Monocyte (primary cell): ENCODE results near the genes NR2E3, TMEM202 and NEO1.

DNA sequence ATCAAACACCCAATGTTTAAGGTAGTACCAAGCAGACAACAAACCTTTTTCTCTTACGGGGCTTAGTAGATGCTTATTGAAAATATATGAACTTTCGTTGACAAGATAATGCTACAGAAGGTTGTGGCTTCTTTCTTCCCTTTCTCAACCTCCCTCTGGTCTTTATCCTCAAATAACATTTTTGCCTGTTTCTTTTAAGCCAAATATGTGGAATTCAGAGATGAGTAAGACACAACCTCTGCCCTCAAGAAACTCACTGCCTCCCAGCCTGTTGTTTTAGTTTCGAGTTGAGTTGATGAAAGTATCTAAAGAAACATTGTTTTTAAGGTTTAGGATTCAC, 218.5 kb downstream of the THSD4 start:
- PRO-cap, 2 experiments, result no peak in any of the 2 experiments

DNA sequence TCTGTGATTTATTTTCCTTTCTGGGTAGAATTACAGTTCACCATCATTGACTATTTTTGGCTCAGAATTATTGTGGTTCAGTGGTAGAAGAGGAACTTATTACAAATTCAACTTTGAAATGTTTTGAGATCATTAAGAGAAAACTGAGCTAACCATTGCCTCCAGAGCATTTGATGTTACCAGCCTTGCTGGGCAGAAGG, 325.1 kb upstream of the NR2E3 start:
- PRO-cap, 2 experiments, result no peak in any of the 2 experiments

- PRO-cap, 2 experiments, result no peak in any of the 2 experiments
Observed at GRCh38 chr15:71501713-71502079, 308.7 kb upstream of the NR2E3 start.

- PRO-cap, 2 experiments, result no peak in any of the 2 experiments
Observed at GRCh38 chr15:71515600-71516199, 294.7 kb upstream of the NR2E3 start.

- PRO-cap, 2 experiments, result no peak in any of the 2 experiments
Observed at GRCh38 chr15:71530027-71530411, 280.3 kb upstream of the NR2E3 start.

DNA sequence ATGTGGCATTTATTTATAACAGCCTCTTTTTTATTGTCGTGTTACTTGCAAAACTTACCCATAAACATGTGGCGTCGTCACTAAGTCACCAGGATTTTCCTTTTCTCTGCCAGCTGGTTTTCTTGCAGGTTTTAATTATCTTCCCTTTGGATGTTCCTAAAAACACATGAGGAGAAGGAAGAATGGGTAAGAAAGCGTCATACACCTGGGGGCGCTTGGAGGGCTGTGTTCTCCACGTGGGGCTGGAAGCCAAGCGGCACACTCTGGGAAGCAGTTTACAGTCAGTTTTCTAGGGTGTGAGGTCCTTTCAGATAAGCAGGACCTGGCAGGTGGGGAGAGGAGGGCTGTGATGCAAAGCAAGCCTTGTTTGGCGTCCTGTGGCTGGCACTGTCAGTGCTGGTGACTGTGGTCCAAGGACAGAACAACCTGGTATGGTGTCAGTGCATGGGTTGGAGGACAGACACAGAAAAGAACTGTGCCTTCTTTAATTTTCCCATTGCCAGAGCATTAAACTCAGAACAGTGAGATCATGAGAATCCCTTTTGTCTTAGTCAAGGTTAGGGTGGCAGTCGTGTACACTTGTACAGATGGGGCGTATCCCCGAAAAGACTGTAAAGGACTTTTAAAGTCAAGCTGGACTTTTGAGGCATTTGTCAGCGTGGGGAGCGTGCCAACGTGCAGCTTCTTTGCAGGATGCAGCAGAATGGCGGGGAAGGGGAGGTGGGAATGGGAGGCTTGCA, 260.6 kb upstream of the NR2E3 start:
- PRO-cap, 2 experiments, result no peak in any of the 2 experiments

DNA sequence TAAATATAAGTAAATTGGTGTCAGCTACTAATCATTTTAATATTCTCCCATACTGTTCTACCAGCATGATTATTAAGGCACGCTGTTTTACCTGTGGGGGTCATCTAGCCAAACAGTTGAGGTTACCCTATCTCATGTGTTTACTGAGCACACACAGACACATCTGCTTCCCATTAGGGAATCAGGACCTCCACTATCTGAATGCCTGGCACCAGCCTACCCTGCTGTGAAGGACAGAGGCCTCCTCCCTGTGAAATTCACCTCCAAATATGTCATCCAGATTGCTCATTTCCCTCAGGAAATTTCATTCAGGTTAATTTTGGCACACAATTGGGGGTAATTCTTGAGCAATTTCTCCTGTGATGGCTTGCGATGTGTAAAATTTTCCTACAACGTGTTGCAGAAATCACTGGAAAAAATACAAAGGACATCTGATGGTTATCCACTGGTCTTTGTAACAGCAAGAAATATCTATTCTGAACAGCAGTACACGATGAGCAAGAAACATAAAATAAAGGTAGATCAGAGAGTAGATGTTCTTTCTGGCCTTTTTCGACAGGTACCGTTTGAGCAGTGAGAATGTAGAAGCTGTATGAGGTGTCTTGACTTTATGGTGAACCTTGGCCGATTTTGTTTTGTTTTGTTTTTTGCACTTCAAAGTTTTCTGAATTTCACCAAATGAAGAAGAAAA, 155.5 kb upstream of the NR2E3 start:
- PRO-cap, 2 experiments, result no peak in any of the 2 experiments

DNA sequence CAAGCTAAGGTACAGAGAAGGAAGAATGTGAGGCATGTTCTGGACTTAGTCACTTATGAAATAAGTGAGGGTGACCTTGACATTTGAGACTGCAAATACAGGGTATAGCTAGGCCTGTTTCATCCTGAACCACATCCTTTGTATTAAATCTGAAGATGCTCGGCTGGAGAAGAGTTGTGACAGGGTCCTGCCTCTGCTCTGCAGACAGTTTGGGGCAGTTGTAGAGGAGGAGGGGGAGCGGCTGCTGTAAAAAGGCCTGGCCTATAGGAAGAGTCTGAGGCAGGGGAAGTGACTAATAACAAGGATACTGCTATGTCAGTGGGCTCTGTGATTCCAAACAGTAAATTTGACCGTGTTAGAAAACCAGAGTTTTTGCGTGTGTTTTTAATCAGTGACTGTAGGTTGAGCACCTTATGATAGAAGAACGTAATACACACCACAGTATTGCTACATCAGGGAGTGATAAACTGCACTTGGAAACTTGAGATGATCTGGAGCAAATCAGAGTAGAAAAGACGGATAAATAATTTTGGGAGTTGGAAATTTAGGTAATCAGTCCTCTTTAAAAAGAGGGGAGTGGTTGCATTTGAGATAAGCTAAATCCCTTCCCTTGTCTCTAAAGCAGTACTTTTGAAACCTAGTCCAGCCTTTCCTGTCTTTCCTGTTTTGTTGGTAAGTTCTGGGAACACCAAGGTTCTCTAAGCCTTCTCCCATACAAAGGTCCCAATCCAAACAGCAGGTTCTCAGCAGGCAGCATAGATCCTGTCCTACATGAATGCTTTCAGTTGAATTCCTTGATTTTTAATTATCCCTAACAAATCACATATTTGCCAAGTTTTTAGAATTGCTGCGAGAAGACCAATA, 130.5 kb upstream of the NR2E3 start:
- PRO-cap, 2 experiments, result no peak in any of the 2 experiments

DNA sequence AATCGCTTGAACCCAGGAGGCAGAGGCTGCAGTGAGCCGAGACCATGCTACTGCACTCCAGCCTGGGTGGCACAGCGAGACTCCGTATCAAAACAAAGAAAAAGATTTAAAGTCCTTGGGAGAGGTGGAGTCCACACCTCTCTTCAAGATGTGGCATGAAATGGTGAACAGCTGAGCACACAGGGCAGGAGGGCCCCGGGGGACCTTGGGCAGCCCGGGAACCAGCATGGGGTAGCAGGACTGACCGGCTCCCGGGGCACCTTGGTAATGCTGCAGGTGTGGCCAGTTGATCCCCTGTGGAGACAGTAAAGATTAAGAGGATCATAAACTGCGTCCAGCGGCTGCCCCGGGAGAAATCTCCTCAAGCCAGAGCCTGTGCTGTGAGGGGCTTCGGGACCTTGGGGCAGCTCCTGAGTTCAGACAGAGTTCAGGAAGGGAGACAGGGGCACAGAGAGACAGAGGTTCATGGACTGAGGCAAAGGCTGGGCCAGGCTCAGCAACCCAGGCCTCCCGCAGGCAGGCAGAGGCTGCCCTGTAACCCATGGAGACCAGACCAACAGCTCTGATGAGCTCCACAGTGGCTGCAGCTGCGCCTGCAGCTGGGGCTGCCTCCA, at the start of gene NR2E3:
Gene NR2E3 (plus strand): TSS at position 352 of the 614 bp plus-strand sequence.
- PRO-cap, 2 experiments, result no peak in any of the 2 experiments

DNA sequence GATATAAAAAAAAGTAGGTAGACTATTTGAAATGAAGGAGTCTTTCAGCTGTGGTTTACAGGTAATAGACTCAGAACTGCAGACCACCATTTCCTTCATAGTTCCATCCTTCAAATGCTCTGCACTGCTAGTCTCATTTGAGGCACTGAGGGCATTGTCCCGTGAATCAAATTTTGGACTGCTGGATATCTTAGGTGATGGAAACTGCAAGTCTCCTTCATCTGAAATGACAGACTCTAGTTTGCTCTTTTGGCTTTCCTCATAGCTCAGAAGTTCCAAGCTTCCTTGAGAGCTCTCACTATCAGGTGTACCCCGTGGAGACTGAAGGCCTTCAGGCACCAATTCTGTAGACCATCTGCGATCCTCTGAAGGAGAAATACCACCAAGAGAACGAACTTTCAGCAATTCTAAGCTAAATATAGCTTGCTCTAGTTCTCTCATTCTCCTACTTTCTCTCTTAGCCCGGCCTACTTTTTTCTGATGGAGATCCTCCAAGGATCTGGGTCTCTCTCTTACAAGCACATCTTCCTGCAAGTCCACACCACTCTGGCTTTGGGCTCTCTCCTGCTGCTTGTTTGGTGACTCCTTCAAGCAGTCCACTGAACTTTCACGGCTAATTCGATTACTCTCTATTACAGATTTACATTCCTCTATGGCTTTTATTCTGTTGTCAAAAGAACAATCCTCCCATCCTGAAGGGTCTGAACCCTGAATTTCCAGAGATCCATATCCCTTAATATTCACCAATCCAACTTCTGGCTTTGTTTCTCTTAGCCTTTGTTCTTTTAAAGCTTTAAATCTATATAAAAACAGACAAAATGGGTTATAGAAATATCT, 88.1 kb downstream of the NR2E3 start:
- PRO-cap, 2 experiments, result no peak in any of the 2 experiments

DNA sequence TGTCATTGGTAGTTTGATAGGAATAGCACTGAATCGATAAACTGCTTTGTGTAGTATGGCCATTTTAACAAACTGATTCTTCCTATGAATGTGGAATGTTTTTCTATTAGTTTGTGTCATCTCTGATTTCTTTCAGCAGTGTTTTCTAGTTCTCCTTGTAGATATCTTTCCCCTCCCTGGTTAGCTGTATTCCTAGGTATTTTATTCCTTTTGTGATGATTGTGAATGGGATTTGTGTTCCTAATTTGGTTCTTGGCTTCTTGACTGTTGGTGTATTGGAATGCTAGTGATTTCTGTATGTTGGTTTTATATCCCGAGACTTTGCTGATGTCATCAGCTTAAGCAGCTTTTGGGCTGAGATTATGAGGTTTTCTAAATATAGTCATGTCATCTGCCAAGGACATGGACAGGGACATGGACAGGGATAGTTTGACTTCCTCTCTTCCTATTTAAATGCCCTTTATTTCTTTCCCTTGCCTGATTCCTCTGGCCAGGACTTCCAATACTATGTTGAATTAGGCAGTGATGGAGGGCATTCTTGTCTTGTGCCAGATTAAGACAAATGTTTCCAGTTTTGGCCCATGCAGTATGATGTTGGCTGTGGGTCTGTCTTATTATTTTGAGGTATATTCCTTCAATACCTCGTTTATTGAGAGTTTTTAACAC, 35.7 kb downstream of the MYO9A start:
- PRO-cap, 2 experiments, result no peak in any of the 2 experiments

DNA sequence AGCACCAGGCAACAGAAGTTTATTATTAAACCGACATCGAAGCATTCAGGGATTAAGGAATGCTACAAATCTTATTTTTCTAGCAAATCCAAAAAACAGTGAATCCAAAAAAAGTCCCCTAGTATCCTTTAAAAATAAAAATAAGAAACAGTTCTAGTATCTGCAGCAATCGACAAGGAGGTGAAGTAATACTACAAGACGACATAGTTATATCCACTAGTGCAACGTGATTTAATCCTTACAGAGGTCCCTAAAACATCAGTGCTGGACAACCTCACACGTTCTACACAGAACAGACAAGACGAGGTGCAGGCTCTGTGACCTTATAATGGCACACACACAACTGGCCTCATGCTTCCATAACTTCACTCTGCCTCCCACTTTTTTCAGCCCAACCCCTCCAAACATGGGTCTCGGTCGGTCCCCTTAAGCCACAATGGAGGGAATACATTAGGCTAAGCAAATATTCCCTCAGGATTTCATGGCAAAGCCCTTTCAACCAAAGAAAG, 1.4 kb downstream of the MYO9A start:
- PRO-cap, 2 experiments, result no peak in any of the 2 experiments

DNA sequence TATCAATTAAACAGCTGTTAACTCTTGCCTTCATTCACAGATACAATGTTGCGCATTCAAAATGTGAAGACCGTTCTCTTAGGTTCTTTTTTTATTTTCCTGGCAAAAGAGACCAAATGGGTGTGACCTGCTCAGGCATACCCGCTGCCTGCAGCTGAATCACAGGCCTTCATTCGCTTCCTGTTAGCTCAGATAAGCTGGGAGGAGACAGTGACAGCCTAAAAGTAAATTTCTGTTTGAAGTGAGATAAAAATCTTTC, 1.1 kb upstream of the PKM start:
- PRO-cap, 2 experiments, result no peak in any of the 2 experiments

DNA sequence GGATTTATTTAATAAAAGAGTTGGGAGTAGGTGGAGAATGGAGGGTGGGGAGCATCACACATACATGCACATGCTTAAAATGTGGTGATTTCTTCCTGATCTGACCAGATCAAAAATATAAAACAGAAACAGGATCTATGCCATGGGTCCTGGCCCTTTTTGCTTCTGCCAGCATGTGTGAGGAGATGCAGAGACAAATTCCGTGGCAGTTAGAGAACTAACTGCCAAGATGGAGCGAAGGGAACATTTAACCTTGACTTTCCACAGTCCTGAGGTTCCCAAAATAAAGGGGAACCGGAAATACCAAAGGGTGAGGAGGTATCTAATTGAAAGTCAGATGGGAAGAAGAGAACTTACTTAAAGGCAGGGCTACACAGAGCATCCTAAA, at the start of gene TMEM202:
Gene TMEM202 (plus strand): TSS at position 208 of the 388 bp plus-strand sequence.
- PRO-cap, 2 experiments, result no peak in any of the 2 experiments

DNA sequence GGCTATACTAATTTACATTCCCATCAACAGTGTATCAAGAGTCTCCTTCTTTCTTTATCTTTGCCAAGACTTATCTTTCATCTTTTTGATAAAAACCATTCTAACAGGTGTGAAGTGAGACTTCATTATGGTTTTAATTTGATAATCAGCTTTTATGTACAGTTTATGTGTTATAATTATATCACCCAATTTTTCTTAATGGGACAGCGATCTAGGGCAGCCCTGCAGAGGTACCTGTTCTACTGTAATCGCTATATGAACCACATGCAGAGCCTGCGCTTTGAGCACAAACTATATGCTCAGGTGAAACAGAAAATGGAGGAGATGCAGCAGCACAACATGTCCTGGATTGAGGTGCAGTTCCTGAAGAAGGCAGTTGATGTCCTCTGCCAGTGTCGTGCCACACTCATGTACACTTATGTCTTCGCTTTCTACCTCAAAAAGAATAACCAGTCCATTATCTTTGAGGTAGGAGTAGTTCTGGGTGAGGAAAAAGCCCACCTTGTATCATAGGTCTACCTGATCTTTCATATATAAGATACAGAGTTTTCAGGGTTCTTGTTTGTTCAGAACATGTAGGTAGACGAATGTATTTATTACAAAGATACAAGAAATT, 73.9 kb upstream of the GOLGA6B start:
- PRO-cap, 2 experiments, result no peak in any of the 2 experiments

GRCh38 chr15:72752336-72753067, 31.1 kb downstream of the ADPGK start:
- PRO-cap, 2 experiments, result no peak in any of the 2 experiments

DNA sequence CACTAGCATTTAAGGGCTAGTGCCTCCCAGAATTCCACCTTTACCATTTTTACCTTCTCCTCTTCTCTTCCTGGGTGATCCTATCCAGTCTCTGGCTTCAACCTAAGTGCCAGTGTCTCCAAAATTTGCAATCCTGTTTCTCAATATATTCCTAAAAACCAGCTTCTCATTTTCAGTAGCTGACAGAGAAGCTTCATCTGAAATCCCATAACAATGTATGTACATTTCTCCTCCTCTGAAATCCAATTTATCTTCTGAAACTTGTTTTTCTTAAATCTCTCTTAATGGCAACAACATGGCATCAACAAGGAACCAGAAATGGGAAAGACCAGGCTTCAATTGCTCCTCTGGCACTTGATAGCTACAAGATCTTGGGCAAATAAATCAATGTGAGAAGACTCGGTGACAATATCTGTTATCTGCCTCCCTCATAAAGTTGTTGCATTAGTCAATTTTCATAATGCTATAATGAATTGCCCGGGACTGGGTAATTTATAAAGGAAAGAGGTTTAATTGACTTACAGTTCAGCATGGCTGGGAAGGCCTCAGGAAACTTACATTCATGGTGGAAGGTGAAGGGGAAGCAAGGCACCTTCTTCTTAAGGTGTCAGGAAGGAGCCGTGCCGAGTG, 3.8 kb downstream of the ADPGK start:
- PRO-cap, 2 experiments, result no peak in any of the 2 experiments

DNA sequence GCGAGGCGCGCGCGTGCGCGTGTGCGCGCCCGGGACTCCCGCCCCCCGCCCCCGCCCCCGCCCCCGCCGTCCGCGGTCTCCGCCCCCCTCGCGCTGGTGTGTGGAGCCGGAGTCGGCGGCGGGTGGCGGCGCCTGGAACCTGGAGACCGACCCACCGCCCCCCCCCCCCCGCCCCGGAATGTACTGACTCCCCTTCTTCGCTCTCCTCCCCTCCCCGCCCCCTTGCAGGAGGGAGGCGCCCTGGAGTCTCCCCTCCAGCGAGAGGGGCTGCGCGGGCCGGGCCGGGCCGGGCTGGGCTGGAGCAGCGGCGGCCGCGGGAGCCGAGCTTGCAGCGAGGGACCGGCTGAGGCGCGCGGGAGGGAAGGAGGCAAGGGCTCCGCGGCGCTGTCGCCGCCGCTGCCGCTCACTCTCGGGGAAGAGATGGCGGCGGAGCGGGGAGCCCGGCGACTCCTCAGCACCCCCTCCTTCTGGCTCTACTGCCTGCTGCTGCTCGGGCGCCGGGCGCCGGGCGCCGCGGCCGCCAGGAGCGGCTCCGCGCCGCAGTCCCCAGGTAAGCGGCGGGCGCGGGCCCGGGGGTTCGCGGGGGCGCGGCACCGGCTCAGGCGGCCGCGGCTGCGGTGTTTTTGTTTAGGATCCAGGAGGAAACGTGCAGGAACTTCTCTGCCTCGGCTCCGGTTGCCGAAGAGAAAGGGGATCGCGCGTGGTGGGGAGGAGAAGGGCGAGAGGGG, at the start of gene NEO1:
Gene NEO1 (plus strand): TSS at position 208 of the 728 bp plus-strand sequence.
- PRO-cap, 2 experiments, result no peak in any of the 2 experiments

- PRO-cap, 2 experiments, result no peak in any of the 2 experiments
Observed at GRCh38 chr15:73072492-73073212, 20.4 kb downstream of the NEO1 start.

GRCh38 chr15:73178228-73178563, 125.9 kb downstream of the NEO1 start:
- PRO-cap, 2 experiments, result no peak in any of the 2 experiments